GM06990 (cell line): ENCODE measurements around a stretch of chr17.

DNA sequence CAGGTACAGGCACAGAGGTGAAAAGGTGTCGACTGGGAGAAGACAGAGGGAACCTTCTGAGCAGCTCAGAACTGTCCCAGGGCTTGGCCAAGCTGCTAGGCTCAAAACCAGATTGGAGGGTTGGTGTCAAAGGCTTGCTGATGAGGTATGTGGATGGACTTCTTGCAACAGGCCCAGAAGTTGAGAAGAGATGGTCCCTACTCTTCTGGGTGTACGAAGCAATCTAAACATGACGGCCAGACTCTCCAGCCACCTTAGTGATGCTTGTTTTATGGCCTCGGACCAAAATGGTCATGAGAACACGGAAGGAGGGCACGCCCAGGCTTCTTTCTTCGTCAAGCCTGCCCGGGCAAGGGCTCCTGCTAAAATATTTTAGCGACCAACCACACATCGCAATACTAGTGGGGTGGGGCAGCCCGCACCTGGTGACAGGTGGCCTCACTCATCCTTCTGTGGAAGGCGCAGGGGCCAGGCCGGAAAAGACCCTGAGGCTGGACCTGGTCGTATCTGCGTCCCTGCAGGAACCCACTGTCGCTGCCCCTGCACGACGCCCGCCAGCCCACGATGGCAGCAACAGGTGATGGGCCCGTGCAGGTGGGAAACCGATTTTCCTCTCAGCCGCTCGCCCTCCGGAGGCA is 23.1 kb upstream of the FOXK2 start:
- RRBS = 33% methylated on average over 1 of the region's 25 CpGs

GRCh38 chr17:82544976-82545460 is 25.5 kb downstream of the FOXK2 start:
- RRBS = no CpG with 5 or more reads among the region's 11 CpGs

- RRBS = no CpG with 5 or more reads among the region's 11 CpGs
Observed at GRCh38 chr17:82560579-82561125, 41.1 kb downstream of the FOXK2 start.

GRCh38 chr17:82788611-82788972 is 36.7 kb downstream of the TBCD start:
- RRBS = no CpG with 5 or more reads among the region's 7 CpGs

GRCh38 chr17:82804558-82805460 is 35.0 kb downstream of the ZNF750 start:
- RRBS = 97% methylated on average over 4 of the region's 32 CpGs

GRCh38 chr17:82831126-82831785 is 8.6 kb downstream of the ZNF750 start:
- RRBS = no CpG with 5 or more reads among the region's 28 CpGs

DNA sequence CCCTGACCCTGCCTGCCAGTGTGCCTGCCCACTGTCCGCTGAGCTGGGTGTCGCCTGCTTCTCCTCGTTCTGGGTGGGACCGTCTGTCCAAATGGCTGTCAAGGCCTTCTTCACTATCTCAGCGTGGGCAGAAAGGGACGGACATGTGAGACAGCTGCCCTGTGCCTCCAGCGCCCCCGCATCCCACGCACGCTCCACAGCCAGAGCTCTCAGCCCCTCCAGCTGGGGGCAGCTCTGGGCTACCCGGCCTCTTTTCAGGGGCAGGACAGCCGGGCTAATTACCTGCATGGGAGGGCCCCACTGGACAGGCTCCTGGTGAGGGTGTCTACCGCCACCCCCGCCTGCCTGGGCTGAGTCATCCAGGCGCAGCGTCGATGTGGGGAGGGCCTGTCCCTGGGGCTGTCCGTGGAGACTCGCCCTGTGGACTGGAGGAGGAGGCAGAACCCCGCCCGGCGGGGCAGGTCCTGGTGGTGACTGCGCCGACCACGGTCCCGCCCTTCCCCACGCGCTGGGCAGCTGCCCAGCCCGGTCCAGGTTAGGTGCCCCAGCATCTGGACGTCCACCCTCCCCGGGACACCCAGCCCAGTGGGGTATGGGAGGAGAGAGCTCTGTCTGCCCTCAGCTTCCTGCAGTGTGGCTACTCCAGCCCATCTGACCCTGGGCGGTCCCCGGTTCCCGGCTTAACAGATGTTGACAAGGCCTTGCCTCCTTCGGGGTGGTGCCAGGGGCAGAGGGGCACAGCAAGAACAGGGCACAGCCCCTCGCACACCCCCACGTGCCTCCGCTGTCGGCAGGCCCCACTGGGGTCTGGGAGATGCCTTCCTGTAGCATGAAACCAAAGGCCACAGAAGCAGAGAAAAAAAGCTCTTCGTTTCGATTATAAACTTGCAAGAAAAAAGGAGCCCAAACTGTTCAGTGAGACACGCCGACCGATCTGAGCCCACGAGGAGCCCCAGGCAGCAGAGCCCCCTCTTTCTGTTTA is 5.8 kb upstream of the METRNL start:
- RRBS = 73% methylated on average over 11 of the region's 45 CpGs

- RRBS = 4% methylated on average over 36 of the region's 93 CpGs
Observed at GRCh38 chr17:83080470-83081105, 1.2 kb downstream of the METRNL start.

GRCh38 chr17:83085625-83086491 is 6.4 kb downstream of the METRNL start:
- RRBS = no CpG with 5 or more reads among the region's 32 CpGs

DNA sequence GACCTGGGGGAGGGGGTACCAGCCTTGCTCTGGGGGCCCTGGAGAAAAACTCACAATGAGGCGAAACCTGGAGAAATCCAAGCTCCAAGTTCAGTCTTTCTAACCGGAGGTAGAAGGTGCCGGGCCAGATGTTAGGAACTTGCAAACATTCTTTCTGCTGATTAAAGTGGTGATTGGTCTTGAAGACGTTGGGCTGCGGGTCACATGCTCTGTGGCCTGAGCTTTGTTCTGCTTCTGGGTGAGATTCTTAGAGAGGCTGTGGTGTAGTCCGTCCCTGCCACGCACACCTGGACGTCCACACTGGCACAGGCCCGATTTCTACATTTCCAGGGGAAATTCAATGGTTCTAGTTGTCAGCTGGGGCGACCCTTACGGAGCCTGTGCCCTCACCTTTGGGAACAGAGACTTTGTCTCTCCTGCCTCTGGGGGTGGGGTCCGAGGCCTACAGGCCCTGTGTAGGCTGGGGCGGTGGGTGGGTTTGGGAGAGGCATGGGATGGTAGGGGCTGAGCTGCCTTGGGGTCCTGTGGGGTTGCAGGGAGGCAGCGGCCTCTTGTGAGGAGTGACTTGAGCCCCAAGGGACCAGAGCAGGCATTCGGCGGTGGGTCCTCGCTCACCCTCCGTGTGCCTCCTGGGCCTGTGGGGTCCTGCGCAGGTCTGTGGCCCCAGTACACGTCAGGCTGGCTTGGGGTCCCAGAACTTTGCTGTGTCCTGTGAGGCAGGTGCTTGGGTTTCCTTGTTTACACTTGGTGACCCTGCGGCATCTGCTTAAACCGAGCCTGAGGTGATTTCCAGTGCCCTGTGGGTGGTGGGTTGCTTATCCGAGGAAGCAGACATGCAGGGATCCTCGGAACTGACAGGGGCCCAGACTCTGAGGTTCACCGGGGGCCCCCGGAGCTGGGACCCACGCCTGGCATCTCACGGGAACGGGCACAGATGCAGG is 7.4 kb downstream of the METRNL start:
- RRBS = no CpG with 5 or more reads among the region's 29 CpGs

- RRBS = 25% methylated on average over 12 of the region's 30 CpGs
Observed at GRCh38 chr17:83098485-83099296, 19.3 kb downstream of the METRNL start.

GRCh38 chr17:83104441-83105163 is 25.2 kb downstream of the METRNL start:
- RRBS = 53% methylated on average over 10 of the region's 30 CpGs

- RRBS = 78% methylated on average over 9 of the region's 37 CpGs
Observed at GRCh38 chr17:83111418-83112302, 32.3 kb downstream of the METRNL start.

- RRBS = no CpG with 5 or more reads among the region's 8 CpGs
Observed at GRCh38 chr17:83125908-83126242, 46.5 kb downstream of the METRNL start.

DNA sequence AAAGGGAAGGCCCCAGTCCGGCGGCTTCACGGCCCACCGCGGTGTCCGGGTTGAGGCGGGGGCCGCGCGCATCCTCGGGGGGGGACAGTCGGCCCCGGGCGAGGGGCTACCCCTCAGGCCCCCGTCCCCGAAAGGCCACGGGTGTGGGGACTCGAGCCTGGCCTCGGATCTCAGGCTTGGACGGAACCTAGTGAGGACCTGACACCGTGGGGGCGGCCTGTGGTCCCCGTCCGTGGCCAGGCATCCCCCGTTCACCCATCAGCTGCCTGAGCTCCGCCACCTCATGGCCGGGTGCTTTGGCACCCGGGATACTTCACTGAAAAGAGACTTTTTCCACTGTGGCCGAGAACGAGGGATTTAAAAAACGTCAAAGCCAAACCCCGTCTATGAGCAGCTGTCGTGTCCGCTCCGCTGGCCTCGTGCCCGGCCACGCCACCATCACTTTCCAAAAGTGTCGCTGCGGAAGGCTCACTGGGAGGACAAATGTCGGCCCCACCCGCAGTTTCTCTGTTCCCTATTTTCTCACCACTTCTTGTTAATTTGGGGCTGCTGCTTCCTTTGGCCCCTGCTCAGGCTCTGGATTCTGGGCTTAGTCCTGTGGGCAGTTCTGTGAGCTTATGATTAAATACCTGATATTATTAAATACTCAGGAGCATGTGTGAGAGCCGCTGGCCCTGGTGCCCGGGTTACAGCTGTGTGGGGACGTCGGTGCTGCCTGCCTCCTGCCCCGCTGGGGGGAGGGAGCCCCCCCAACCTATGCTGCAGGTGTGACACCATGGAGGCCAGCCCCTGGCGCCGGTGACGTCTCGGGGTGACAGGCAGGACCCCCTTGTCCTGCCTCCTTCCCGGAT is 73.8 kb downstream of the METRNL start:
- RRBS = 47% methylated on average over 20 of the region's 52 CpGs

- RRBS = 30% methylated on average over 5 of the region's 31 CpGs
Observed at GRCh38 chr17:83155023-83156086, 75.9 kb downstream of the METRNL start.

DNA sequence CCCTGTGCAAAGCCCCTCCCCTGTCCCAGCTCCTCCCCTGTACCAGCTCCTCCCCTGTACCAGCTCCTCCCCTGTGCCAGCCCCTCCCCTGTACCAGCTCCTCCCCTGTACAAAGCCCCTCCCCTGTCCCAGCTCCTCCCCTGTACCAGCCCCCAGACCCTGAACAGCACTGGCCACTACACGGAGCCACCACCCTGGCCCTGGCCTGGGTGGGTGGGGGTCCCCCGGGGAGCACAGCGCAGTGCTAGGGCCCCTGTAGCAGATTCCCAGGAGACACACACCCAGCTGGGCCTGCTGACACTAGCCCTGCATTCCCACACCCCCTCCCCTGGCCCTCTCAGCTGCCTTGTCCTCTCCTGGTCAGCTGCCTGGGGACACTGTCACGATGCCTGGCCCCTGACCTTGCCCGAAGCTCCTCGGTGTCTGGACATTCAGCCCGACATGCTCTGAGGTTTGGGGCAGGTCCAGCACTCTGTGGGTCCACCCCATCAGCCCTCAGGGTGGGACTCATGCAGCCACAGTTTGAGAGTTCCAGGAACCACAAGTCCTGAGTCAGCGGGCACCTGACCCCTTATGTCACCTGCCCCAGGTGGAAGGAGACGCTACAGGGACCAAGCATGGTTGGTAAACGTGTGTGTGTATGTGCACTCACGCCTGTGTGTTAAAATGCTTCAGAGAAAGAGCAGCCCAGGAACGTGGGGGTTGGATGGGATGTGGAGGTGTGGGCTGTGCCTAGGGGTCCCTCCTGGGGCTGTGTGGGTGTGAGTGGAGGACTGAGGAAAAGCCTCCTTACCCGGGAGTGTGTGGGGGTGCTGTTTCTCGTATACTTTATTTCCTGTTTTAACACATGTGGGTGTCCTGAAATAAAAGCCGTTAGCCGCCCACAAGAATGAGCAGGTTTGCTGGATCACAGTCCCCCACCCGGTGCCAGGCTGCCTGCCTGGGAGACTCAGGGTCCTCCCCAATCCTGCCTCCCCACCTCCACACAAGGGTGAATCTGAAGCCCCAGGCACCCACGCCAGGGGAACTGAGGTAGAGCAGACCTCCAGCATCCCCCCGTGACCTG is 114.3 kb downstream of the METRNL start:
- RRBS = no CpG with 5 or more reads among the region's 19 CpGs